ENCODE measurements around a stretch of chr1.

DNA sequence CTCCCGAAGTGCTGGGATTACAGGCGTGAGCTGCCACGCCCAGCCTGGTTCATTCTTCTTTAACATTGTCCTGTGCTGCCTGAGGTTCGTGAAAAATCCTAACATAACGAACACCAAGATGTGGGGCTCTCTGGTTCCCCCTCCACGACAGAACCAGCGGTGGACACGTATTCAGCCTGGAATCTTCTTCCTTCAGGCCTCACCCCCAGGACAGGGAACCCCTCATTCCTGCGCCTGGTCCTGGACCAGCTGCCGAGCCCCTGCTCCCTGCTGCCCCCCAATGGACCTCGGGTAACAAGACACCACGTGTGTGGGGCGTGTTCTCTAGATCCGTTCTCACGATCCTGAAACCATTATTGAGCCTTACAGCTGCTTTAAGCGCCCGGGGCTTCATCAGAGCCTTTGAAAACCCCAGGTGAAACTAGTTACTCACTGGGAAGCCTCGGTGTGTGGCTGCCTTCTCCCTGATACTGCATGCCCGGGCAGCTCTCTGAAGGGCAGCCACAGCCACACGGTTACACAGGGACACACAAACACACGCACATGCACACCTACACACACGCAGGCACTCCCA is 5.4 kb downstream of the HES2 start:
- PRO-cap: no peak

DNA sequence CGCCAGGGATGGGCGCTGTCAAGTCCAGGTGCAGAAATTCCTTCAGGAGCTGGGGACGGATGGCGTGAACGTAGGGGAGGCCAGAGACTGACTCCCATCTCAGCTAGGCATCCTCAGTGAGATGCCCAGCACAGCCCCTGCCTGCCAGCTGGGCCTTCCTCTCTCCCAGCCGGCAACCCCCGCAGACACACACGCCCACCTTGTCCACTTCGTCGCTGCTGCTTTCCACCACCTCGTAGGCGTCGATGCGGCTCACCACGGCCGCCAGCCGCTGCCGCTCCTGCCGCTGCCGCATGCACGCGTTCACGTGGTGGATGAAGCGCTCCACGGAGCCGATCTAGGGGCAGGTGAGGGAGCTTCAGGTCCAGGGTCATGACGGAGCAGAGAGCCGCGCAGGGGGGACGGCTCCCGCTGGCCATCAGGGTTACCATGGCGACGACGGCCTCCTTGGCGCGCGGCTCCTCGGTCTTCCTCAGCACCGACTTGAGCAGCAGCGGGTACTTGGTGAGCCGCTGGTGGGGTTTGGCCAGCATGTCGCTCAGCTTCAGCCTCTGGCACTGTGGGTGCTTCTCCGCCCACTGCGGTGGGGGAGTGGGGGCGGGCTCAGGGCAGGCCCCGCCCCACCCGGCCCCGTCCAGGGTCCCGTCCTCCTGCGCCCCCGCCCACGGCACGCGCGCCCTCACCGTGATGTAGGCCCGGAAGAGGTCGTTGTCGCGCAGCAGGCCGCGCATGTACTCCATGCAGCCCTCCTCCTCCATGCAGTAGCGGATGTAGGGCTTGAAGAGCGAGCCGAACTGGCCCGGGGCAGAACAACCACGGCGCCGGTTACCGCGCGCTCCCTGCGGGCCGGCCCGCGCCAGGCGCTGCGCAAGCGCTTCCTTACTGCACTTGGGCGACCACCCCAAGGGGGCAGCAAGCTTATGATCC is 4.6 kb upstream of the TNFRSF25 start:
- PRO-cap: no peak

DNA sequence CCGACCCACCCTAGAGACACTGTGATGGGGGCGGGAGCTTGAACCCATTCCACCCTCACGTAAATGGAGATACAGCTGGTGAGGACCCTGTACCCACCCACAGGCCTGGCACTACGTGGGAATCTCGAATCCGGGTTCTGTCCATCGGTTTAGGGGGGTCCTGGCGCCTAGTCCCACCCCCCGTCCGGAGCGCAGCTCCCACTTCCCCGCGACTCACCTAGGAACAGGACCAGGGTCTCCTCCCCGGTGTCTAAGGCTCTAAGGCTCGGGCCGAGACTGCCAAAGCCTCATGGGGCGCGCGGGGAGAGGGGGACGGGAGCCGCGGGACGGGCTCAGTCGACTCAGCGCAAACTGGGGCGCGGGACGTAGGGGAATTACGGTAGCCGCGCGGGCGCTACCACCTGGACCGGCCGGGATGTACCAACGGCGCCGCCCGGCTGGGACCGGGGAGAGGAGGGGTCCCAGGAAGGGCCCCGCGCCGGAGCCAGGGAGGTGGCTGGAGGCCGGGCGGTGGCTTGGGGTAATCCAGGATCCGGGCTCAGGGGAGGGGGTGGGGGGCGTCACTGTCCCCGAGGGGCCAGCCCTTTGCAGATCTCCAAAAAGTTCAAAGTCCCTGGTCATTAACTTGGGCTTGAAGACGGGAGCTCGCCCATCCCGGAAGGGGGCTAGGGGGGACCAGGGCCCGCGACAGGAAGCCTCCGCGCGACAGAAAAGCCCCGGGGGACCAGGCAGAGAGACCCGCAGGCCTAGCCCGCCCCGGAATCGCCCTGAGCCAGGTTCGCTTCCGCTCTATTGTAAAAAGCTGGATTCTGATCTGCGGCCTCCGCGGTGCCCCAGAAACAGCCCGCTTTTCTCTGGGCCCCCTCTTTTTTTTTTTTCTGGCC is 997 bp downstream of the PLEKHG5 start:
- PRO-cap: bidirectional peak, plus-strand start at position 443 of the sequence, minus-strand start at position 353 of the sequence

DNA sequence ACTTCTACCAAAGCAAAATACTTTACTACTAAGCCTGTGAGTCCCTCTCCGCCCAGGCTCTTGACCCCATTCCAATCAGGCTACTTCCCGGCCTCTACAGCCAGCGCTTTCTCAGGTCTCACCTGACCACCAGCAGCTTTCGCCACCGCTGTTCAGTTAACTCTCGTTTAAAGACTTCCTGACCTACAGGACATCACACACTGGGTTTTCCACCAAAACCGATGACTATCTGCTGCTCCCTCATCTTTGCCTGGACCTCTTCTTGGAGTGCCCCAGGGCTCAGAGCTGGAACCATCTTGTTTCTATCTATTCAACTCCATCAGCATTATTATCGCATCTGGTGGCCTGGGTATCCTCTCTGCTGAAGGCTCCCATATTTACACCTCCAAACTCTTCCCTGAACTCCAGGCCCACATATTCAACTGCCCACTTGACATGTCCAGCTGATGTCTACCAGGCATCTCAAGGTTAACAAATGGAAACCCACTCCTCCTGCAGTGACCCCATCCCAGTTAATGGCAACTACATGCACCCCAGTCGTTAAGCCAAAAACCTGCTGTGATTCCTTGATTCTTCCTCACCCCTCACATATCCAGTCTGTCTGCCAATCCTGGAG is 7.4 kb downstream of the NOL9 start:
- PRO-cap: no peak

DNA sequence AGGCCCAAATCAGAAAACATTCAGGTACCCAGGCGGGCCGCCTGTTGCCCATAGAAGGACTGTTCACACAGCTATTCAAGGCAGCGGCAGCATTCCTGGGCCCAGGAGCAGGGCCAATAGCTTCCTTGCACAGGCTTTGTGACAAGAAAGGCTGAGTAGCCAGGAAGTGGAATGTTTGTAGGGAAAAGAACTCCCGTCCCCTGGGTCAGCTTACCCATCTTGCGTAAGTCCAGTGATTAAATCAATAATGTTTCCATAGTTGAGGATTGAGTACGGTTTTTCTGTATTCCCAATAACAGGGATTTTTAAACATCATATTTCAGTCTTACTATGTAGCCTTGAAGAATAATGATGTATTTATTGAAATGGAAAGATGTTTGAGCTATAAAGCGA is 1.6 kb upstream of the KLHL21 start:
- PRO-cap: bidirectional peak, plus-strand start at position 178 of the sequence, minus-strand start at position 118 of the sequence

DNA sequence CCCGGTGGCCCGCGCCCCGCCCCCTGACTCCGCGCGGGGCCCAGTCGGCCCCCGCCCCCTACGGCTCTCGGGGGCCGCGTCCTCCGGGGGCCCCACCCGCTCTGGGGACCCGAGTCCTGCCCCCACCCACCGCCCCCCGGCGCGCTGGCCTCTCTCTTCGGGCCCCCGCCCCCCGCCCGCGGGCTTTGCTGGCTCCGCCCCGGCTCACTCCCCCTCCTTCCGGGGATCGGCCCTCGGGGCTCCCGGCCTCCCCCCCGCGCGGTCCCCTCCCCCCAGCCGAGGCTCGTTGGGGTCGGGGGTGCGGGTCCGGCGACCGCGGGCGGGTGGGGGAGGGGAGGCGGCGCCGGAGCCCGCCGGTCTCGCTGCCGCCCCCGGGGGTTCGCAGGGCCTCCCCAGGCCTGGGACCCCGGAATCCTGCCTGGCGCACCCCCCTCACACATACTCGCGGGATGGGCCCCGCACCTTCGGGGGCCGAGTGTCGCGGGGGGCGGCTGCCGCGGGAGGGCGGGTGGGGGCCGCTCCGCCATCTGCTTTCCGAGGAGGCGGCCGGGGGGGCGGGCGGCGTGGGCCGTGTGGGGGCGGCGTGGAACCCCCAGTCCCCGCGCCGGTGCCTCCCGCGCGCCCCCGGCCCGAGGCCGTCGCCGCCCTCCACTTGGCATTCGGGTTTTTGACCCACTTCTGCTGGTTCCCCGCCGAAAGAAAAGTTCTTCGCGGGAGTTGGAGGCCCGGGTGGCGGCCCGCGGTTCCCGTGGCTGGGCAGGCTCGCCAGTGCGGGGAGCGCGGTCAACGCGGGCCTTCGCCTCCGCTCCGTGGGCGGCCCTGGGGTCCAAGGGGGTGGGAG is 1.3 kb downstream of the PHF13 start:
- PRO-cap: bidirectional peak, plus-strand start at position 275 of the sequence, minus-strand start at position 180 of the sequence; unidirectional peak, minus-strand start at position 770 of the sequence

DNA sequence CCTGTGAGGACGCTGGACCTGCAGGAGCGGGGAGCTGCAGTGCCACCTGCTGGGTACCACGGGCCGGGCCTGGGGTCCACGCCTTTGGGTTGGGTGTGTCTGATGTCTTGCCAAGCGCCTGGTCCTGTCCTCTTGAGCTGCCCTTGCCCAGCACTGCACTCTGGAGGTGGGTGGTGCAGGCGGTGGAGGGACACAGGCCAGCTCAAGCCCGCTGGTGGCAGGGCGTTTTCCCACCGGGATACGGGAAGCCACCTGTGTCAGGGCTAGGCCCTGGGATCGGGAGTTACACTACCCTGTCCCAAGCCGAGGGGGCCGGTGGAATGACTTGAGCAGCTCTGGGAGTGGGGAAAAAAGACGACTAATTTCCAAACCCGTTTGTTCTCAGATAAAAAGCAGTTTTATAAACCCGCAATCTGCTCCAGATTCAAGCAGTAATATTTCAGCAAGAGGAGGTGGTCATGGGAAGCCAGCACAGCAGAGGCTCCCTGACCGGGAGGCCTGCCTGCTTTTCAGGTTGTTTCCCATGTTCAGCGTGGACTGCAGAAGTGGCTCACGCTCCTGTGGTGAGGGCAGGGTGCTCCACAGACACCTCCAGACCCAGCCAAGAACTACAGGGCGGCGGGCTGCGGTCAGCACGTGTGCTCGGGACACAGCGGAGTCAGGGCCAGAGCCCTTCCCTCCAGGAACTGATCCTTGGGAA is 10.2 kb downstream of the THAP3 start:
- PRO-cap: no peak

DNA sequence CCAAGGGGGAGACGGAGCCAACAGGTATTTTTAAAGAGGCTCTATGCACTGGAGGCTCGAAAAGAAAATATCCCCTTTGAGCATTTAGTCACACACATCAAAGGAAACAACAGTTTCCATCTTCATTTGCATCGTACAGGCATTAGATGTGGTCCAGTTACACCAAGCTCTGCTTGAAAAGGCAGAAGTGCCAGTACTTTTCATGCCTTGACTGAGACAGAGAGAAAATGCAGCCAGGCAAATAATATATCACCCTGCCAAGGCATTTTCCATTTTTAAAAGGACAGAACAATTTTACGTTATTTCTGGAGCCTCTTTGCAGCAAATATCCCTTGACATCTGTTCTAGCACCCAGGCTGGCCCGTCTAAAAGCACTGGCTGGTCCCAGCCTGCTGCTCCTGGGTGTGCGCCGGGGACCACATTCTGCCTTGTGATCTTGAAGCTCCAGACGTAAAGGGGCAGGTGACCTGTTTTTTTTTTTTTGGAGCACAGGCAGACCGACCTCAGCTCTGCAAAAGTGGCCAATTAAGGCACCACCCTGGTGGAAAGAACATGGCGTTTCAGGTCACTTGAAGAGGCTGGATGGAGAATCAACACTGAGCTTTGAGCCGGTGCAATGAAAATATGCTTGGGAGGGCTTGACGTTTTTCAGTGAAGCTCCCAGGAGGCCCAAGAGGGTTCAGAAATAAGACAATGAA is 13.9 kb upstream of the CAMTA1 start:
- PRO-cap: no peak

DNA sequence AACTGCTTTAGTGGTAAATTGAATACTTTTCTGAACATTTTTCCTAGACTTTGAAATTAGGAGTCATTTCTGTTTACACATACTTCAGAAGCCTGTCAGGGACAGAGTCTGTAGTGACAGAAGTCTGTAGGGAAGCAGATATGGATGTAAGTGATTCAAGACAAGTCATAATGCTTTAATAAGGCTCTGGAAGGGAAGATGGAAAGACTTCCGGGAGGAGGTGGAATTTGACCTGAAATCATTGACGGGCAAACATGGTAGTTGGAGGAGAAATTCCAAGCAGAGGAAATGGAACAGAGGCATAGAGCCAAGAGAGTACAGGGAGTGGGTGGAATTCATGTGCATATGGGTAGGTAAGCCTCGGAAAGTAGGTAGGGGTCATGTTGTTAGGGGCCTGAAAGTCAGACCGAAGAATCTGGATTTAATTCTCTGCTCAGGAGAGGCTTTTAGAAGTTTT is 22.5 kb downstream of the CAMTA1 start:
- PRO-cap: no peak

GRCh38 chr1:6822530-6822816 is 37.2 kb downstream of the CAMTA1 start:
- PRO-cap: no peak

DNA sequence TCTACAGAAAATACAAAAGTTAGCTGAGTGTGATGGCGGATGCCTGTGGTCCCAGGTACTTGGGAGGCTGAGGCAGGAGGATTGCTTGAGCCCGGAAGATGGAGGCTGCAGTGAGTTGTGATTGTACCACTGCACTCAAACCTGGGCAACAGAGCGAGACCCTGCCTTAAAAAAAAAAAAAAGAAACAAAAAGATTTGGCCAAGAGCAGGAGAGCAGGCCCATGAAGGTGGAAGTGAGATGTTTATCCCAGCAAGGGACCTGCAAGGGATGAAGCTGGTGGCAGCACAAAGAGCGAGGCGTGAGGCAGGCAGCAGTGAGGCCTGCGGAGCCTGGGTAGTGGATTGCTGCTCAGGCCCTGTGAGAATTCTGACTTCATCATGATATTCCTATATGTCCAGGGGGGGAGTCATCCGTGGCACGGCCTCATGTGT is 240.7 kb downstream of the CAMTA1 start:
- PRO-cap: unidirectional peak, minus-strand start at position 299 of the sequence

GRCh38 chr1:7199111-7199564 is 413.9 kb downstream of the CAMTA1 start:
- PRO-cap: no peak

GRCh38 chr1:7299187-7299806 is 471.8 kb upstream of the VAMP3 start:
- PRO-cap: no peak

DNA sequence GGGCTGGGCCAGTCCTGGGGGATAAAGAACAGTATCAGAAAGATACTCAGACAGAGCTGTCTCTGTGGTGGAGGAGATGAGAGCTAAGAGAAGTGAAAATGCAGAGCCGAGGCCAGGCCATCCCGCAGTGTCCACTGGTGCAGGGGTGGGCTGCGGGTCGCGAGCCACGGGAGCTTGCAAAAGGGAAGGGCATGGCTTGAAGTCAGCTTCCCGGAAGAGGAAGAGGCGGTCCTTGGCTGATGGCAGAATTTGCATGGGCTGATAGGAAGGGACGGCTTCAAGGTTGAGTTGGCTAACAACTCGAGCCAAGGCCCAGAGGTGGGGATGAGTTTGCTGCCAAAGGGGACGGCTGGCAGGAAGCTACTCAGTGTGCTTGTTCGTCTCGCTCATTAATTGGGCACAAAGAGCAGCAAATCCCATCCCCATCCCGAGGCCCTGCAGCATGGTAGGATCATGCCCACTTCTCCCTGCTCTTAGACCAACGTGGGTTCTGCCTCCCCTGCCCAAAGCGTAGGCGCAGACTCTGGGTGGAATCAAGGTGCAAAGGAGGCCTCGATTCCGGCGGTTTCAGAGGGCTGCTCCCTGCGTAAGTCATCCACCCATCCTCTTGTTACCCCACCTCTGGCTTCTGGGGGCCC is 329.6 kb upstream of the VAMP3 start:
- PRO-cap: no peak

GRCh38 chr1:7509845-7510199 is 261.3 kb upstream of the VAMP3 start:
- PRO-cap: no peak

GRCh38 chr1:7680133-7681363 is 90.5 kb upstream of the VAMP3 start:
- PRO-cap: bidirectional peak, plus-strand start at chr1:7680284, minus-strand start at chr1:7680174; bidirectional peak, plus-strand start at chr1:7680554, minus-strand start at chr1:7680447

DNA sequence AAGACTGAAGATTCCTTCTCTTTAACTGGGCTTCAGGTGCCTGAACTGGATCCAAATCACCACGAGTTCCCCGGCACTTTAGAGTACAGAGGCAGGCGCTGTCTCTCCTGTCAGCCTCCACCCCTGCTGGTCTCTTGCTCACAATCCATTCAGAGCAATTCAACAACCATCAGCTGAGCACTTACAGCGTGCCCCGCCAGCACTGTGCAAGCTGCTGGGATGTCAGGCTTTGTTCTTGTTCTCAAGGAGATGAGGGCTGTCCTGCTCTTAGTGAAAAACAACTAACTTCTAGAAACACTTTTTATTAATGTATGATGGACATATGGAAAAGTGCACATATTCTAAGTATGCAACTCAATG is 68.7 kb upstream of the VAMP3 start:
- PRO-cap: no peak

GRCh38 chr1:7703494-7704310 is 67.4 kb upstream of the VAMP3 start:
- PRO-cap: bidirectional peak, plus-strand start at chr1:7704126, minus-strand start at chr1:7704043

DNA sequence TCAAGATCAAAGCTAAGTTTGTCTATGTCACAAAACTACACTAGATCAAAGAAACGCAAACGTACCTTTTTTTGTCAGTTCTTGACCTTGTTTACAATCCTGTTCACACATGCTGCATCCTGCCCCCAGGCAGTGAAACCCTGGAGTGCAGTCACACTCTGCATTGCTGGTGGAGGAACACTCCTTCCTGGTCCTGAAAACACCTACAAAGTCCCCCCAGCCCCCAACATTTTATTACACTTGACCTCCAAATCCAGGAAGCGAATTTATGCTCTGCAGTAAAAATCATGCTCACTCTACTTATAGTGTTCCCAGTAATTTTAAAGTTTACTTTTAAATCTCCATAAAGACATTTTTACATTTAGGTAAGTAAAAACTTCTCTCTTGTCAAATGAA is 2.5 kb downstream of the TNFRSF9 start:
- PRO-cap: no peak

GRCh38 chr1:8009683-8010005 is 16.5 kb downstream of the ERRFI1 start:
- PRO-cap: no peak

Measured in sciatic nerve (tissue), 1 donor.